Camera-type eye (tissue), 1 donor: ENCODE measurements around the genes NEK8 and SEZ6.

DNA sequence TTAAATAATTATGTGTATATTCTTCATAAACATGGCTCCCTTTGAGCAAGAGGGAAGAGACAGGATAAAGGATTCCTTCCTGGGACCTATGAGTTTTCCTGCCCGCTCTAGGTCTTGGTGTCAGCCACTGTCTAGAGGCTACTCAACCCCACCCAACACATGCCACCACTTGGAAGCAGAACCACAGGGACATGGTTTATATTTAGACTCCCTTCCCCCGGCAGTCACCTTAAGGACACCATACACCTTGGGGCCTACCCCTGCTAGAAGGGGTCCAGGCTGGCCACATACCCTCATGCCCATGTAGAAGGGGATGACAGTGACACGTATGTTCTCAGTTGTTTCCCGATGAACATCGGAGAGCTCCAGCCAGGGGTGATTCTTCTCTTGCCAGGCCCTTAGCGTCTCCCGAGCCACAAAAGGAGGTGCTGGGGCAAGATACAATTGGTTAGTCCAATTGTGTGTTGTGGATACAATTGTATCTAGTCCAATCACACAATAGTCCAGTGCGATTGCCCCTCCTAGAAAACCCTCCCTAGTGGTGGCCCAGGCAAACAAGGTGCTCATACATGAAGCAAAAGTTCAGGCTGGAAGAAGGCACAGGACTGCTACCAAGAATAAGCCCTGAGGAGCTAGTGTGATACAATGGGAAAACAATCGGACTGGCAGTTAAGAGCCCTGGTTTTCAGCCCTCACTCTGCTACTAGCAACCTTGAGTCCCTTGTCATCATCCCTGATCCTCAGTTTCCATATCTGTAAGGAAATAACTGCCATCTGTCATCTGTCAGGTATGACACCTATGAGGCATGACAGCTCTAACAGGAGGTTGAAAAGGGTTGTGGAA, 5.7 kb downstream of the POLDIP2 start:
- RAMPAGE, long total RNA, result no peak

GRCh38 chr17:28384986-28385531, 13.6 kb downstream of the SARM1 start:
- RAMPAGE, long total RNA, result no peak

GRCh38 chr17:28404624-28405517, 1.1 kb downstream of the SLC46A1 start:
- RAMPAGE, long total RNA, result no peak

DNA sequence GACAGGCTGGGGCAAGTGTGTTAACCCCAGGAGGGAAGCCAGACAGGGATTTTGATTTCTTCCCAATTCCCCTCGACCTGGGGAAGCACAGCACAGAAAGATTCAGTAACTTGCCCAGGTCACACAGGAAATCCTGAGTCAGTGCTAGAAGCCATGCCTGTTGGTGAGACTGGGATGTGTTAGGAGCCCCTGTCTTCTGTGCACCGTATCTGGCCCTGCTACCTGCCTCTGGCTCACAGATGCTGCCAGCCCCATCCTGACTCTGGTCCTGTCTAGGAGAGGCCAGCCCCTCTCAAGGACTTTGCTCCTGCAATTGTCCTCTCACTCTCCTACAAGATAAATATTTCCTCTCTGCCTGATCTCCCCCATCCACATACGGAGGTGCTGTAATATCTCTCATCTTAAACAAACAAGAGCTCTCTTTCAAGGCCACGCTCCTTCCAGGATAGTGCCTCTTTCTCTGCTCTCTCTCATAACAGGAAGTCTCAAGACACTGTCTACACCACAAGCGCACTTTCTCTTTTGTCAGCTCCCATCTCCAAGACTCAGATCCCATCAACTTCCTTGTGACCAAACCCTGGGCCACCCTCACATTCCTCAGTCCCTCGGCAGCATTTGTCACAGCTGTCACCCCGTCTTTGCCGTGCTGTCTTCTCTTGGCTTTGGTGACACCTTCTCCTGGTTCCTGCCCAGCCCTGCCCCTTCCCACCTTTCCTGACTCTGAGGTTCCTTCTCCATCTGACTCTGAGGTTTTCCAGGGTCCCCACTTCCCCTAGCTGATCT, 1.8 kb downstream of the SLC13A2 start:
- RAMPAGE, long total RNA, result no peak

GRCh38 chr17:28598197-28598832, 510 bp downstream of the SPAG5 start:
- RAMPAGE, long total RNA, result no peak

DNA sequence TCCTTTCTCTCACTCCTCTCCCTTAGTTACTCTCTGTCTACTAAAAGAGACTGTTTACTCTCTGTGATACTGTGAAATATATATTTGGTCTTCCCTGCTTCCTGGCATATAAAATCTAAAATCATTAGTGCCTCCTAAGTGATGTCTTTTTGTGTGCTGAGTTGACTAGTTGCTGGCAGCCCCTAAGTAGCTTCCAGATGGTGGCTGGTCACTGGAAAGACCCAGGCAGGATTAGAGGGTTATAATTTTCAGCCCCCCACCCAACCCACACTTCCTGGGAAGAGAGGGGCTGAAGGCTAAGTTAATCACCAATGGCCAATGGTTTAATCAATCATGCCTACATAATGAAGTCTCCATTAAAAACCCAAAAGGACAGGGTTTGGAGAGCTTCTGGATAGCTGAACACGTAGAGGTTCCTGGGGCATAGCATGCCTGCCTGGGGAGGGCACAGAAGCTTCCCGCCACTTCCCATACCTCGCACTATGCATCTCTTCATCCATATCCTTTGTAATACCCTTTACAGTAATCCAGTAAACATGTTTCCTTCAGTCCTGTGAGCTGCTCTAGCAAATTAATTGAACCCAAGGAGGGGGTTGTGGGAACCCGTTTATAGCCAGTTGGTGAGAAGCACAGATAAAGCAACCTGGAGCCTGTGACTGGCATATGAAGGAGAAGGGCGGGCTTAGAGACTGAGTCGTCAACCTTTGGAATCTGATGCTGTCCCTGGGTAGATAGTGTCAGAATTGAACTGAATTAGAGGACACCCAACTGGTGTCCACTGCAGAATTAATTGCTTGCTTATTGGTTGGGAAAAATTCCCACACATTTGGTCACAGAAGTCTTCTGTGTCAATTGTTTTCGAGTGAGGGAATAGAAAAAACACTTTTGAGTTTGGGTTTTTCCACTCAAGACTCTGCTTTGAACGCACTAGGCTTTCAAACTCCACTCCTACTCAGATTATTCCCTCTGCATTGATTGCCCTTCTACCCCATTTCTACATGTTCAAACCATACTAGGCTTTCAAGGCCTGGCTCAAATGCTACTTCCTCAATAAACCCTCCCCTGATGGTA, 12.7 kb upstream of the RSKR start:
- RAMPAGE, long total RNA, result no peak

- RAMPAGE, long total RNA, result no peak
Measured at GRCh38 chr17:28633191-28633752, 11.7 kb downstream of the BLTP2 start.

DNA sequence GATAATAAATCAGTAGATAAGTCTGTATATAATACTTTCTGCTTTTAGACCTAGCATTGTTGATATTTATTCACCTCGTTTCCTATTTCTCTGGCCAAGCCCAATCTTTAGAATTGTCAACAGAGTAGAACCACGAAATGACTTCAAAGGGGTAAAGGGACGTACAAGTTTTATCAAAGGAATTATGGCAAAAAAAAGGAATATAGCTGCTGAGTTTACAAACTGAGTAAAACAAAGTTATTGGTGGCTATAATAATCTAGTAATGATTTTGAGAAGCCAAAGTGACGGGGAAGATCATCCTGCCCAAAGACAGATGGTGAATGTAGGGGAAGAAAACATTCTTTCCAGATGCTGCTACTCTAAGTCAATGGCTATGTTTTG, 11.7 kb downstream of the SUPT6H start:
- RAMPAGE, long total RNA, result no peak

- RAMPAGE, long total RNA, result no peak
Measured at GRCh38 chr17:28684134-28685118, 22.4 kb downstream of the SUPT6H start.

GRCh38 chr17:28699588-28700038, 12.1 kb downstream of the PROCA1 start:
- RAMPAGE, long total RNA, result no peak

GRCh38 chr17:28718731-28718932, 964 bp upstream of the RAB34 start:
- RAMPAGE, long total RNA, result no peak

- RAMPAGE, long total RNA, result no peak
Measured at GRCh38 chr17:28728532-28729417, at the start of gene NEK8. TSS of gene NEK8 (plus strand) at chr17:28728788.

GRCh38 chr17:28737819-28738446, 5.9 kb upstream of the TRAF4 start:
- RAMPAGE, long total RNA, result no peak

DNA sequence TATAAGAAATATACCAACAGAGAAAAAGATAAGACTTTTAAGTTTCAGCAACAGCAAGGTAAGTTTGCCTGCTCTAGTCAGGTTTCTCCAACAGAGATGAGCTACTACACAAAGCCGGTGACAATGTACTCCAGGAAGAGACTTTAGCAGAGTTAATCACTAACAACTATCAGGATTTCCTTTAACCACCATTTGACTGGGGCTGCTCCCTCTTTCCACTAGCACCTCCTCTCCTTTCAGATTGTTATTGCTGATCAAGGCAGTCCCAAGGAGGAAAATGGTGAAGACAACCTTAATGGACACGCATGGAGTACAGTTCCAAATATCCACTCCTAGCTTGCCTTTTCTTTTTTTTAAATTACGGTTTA, 31.0 kb downstream of the FAM222B start:
- RAMPAGE, long total RNA, result no peak

GRCh38 chr17:28879453-28880550, 17.7 kb downstream of the FLOT2 start:
- RAMPAGE, long total RNA, result no peak

DNA sequence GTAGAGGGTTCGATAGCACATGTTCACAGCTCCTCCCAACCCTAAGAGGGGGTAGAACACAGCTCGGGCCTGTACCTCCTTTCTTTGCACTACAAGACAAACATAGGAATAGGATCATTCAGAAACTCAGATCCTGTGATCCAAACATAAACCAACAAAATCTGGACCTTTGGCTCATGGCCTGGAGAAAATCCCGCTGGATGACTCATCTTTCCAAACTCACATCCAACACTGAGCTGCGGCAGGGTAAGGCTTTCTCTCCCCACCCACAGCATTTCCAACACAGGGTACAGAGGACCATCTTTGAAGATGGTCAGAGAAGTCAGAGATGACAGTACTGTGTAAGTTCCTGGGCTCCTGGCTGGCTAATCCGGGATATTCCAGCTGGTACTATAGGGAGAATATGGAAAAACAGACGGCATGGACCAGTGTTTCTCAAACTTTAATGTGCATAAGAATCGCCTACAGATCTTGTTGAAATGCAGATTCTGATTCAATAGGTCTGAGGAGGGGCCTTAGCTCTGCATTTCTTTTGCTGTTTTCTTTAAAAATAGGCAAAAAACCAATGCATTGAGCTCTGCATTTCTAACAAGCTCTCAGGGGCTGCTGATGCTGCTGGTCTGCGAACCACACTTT, 6.0 kb upstream of the DHRS13 start:
- RAMPAGE, long total RNA, result no peak

DNA sequence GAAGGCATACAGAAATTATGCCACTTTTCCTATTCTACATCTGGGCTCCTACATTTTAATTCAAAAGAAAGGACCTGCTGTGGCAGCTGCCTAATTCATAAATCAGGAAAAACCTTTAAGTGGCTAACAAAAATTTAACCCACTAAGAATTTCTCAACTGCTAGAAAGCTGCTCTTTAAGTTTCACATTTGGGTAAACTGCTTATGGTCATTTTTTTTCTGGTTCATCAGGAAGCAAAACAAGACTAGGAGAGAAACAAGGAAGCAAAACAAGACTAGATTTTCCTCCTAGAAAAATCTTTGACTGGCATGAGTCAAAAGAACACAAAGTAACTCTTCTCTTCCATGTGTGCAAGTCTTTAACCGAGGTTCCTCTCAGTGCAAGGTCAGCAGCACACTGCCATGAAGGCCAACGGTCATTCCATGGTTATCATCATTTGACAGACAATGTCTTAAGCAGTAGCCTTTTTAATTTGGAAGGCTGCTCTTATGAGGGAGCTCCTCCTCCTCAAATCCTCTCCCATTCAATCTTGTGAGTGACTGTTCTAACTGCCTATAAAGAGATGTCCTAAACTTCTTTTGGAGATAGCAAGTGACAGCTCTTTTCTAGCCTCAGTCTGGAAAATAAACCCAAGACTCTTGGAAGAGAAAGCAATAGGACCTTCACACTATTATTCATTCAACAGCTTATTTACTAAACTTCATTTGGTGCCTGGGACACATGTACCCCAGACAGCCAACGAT, 15.4 kb upstream of the DHRS13 start:
- RAMPAGE, long total RNA, result no peak

- RAMPAGE, long total RNA, result no peak
Measured at GRCh38 chr17:28945045-28945680, 6.2 kb downstream of the PHF12 start.

- RAMPAGE, long total RNA, result no peak
Measured at GRCh38 chr17:29005274-29006224, at the start of gene SEZ6. TSS of gene SEZ6 (minus strand) at chr17:29006033.

GRCh38 chr17:29178497-29179129, 1.6 kb downstream of the MYO18A start:
- RAMPAGE, long total RNA, result no peak